Melanocyte of skin (primary cell): ENCODE results near the genes IQCC and SYNC.

DNA sequence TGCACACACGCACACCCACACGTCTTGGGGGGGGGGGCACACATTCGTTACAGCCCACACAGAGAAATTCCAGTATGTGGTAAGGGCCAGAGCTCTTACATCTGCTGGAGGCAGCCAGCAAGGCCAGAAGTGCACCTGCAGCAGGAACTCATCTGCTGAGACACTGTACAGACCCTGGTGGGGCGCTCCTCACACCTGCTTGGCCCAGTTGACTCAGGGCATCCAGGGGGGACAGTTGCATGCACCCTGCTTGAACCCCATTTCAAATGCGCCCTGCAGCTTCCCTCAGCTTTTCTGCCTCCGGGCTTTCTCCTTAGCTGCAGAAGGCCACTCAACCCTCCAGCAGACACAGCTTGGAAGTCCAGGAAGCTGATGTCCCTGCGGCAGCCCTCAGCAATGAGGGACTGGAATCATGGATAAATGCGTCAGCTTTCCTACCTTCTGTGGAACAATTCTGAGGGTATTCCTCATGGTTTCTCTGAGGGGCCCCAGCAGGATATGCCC lies 32.9 kb upstream of the SPOCD1 start:
- CAGE, long polyA plus RNA, 2 experiments = no peak in any of the 2 experiments

DNA sequence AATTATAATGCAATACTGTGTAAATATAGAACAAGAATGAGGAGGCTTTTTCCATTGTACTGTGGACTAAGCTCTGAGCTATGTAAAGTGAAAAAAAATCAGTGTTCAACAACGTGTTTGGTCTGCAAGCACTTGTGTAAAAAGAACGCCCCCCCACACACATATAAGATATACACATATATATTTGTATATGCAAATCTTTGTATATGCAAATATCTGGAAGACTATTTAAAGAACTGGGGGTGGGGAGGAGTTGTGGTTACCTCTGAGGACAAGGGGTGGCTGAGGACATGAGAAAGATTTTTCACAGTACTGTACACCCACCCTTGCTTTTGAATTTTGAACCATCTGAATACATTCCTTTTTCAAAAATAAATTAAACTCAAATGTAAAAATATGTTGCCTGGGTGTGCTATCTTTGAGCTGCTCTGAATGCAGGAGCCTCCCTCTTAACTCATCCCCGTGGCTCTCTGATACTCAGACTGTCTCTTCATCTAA lies 57.0 kb downstream of the PTP4A2 start:
- CAGE, long polyA plus RNA, 2 experiments = no peak in any of the 2 experiments

GRCh38 chr1:31906686-31907057 lies 31.5 kb downstream of the PTP4A2 start:
- CAGE, long polyA plus RNA, 2 experiments = no peak in any of the 2 experiments

- CAGE, long polyA plus RNA, 2 experiments = no peak in any of the 2 experiments
Measured at GRCh38 chr1:31926761-31927664, 11.2 kb downstream of the PTP4A2 start.

GRCh38 chr1:32062945-32063967 lies 9.5 kb upstream of the TMEM39B start:
- CAGE, long polyA plus RNA, 2 experiments = no peak in any of the 2 experiments

DNA sequence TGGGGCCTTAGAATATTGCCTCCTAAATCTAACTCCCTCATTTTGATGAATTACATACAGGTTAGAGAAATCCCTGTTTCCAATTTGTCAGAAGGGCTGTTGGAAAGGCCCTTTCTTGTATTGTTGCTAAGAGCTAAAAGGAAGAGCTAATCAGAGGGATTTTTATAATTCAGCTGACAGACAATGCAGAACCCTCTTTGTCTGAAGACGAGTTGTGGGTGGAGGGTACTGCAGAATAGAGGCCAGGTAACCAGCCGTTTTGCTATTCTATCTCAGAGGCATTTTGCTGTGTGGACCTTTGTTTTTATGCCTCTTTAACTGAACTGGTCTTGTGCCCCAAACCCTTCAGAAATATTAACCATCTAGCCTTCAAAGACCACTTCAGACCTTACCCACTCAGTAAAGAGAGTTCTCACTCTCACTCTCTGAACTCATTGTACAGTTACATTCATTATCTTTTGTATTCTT lies 19.6 kb downstream of the KPNA6 start:
- CAGE, long polyA plus RNA, 2 experiments = no peak in any of the 2 experiments

DNA sequence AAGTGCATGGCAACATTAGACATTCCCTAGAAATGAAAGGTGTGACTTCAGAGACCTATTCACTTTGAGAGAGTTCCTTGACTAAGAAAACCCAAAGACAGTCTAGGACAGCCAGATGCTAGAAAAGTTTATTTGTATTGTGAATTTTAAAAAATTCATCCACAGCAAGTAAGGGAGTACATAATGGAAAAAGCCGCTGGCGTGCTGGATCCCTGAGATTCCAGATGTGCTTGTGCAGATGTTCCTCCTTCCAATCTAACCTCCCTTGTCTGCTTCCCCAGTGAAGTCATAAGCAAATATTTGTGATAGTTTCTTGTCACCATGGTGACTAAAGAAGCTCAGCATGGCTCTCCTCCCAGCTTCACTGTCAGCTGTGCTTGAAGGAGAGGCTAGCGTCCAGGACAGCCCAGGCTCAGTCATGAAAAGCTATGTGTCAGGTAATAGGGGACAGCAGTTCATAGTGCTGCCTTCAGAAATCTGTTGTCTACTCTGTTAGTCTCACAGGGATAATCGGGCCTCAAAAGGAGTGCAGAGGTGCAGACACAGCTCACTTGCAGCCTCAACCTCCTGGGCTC lies 34.8 kb downstream of the KPNA6 start:
- CAGE, long polyA plus RNA, 2 experiments = no peak in any of the 2 experiments

GRCh38 chr1:32201473-32201982 lies 1.1 kb downstream of the CCDC28B start:
- CAGE, long polyA plus RNA, 2 experiments = no peak in any of the 2 experiments

GRCh38 chr1:32204891-32205870 lies at the start of gene IQCC:
Gene IQCC, plus strand, starts transcription at chr1:32205671.
- CAGE, long polyA plus RNA, 2 experiments = no peak in any of the 2 experiments

DNA sequence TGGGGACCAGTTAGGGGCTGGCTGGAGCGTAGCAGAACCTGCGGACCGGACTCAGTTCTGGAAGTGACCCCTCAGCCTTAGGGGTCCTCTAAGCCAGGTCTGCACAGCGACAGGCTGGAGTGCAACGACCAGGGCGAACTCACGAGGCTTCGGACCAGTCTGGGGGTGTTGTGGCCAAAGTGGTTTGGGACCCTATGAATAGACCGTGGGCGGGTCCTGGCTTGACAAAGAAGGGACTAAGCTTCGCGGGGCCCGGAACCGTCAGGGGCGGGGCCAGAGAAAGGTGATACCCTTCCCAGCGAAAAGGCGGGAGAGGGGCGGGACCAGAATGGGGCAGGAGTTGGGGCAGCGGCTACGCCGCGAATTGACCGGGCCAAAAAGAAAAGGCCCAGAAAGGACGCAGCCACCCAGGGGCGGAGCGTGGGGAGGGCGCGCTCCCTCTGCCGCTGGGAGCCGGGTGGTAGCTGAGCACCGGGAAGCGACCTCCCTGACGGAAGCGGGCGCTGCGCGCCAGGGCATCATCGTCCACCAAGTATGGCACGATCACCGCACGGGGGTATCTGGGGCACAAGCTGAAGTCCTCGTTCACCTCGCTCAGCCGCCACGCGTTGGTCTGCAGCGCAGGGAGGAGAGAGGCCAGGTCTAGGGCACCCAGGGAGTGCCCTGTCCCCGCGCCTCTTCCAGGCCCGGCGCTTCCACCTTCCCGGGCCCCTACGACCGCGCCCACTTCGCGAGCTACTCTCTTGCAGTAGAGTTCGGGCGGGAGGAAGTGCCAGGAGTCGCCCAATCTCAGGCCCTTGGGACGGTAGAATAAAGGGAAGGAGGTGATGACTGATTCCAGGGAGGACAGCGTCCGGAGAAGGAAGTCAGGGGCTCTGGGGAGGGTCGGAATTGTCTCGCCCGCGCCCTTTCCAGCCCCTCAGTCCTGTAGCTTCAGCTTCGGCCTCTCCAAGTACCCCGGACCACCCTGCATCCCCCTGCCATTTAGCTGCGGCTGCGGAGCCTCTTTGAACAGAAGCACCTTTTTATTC lies 6.7 kb upstream of the FAM167B start:
- CAGE, long polyA plus RNA, 2 experiments = no peak in any of the 2 experiments

GRCh38 chr1:32322529-32323058 lies 13.4 kb downstream of the MARCKSL1 start:
- CAGE, long polyA plus RNA, 2 experiments = no peak in any of the 2 experiments

- CAGE, long polyA plus RNA, 2 experiments = no peak in any of the 2 experiments
Measured at GRCh38 chr1:32351029-32351198, 11.4 kb downstream of the FAM229A start.

- CAGE, long polyA plus RNA, 2 experiments = no peak in any of the 2 experiments
Measured at GRCh38 chr1:32353705-32354544, 8.4 kb downstream of the FAM229A start.

GRCh38 chr1:32365680-32366409 lies 3.5 kb downstream of the TSSK3 start:
- CAGE, long polyA plus RNA, 2 experiments = no peak in any of the 2 experiments

GRCh38 chr1:32540136-32540680 lies 981 bp downstream of the ZBTB8A start:
- CAGE, long polyA plus RNA, 2 experiments = no peak in any of the 2 experiments

DNA sequence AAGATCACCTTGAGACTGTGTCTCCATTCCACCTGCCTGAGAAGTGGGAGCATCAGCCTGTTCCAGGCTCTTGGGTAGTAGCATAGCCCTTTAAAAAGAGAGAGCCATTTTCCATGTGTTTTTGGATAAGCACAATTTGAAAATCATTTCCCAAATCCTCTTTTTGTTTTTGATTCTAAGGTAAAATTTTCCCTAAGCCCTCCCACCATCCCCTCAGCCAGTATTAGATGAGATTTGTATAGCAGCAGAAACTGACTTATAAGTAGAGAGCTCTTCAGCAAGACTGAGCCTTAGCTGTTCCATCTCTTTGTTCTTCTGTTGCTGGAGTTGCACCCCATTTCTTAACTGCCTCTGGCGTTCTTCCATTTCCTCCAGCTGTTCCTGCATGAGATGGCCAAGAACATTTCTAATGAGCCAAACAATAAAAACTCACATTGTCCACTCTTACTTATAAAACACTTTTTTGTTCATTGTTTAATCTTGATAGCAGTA lies 18.5 kb downstream of the SYNC start:
- CAGE, long polyA plus RNA, 2 experiments = no peak in any of the 2 experiments

DNA sequence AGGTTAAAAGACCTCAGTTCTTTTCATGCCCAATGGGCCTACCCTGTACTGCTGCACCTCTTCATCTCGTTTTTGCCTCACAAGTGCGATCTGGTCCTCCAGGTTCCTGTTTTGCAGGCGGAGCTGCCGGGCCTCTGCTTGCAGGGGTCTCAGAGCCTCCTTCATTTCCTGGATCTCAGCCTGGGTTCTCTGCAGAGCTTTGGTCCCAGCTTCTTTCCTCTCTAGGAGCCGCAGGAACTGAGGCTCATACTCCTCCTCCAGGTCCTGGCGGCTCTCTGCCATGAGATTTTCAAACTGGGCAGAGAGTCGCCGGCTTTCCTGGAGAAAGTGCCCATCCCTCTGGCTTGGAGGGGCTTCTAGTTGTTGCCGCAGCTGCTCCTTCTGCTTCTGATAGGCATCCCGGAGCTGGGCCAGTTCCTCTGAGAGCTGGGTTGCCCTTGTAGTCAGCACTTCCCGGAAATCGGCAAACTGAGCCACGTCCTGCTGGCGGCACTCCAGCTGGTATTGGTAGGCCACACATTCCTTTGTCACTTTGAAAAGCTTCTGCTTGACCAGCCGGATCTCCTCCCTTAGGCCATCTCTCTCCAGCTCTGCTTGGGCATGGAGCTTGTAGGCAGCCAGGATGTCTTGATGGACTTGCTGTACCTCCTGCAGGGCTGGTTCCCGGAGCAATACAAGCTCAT lies 7.6 kb downstream of the SYNC start:
- CAGE, long polyA plus RNA, 2 experiments = no peak in any of the 2 experiments

- CAGE, long polyA plus RNA, 2 experiments = no peak in any of the 2 experiments
Measured at GRCh38 chr1:32702543-32703423, at the start of gene SYNC. Gene SYNC, minus strand, starts transcription at chr1:32702770.

DNA sequence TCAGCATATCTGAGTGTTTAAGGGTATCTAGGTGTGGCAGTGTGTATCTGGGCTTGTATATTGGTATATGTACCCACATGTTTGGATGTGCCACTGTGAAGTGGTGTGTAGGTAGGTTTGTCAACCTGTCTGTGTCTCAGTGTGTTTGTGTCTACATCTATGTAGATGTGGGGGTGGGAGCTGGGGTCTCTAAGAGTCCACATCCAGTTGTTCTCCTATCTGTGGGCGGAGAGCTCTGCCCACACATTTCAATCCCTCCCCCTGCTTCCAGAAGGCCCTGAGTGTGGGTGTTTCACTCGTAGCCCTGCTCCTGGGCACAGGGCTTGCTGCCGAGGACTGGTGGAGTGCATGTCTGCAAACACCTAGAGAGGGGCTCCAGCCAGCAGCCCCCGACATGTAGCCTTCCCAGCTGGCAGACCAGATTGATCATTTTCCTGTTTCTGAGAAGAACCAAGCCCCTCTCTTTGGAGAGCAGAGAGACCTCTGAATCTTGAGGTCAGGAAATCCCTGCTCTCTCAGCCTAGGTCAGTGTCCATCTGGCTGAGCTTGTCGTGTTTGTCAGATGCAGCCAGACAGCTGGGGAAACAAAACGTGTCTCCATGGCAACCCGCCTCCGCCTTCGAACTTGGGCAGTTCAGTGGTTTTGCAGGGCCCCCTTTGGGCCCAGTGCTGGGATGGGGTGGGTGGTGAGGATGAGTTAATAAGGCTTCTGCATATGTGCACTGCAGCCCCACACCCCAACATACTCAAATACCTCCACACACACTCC lies 7.9 kb upstream of the KIAA1522 start:
- CAGE, long polyA plus RNA, 2 experiments = no peak in any of the 2 experiments

DNA sequence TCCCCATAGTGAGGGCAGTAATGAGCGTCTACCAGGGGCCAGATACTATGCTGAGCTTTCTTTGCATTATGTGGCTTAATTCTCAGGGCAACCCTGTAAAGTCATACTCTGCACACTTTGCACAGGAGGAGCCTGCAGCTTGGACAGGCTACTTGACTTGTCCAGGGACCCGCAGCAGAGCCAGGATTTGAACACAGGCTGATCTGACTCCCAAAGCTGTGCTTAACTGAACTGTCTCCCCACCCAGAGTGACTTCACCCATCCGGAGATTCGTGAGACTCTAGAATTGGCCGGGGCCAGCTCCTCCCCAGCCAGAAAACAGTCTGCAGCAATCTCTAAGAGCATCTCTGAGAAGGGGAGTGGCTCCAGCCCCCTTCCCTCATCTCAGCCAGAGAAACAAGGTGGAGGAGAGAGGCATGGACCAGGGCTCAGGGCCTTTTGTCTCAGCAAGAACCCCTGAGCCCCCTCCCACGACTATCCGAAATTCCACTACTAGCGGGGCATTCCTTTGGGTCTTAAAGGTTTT lies 837 bp upstream of the FNDC5 start:
- CAGE, long polyA plus RNA, 2 experiments = no peak in any of the 2 experiments